Skeletal muscle tissue (tissue), 7 donors: ENCODE measurements around the genes HECW2, COQ10B, HSPD1 and KCTD18.

- PRO-cap, 3 experiments, result no peak in any of the 3 experiments
- RAMPAGE, long total RNA, result no peak
- RRBS, 2 experiments, result no CpG with 5 or more reads among the region's 10 CpGs
These were observed 2.4 kb downstream of the SLC39A10 start for GRCh38 chr2:195659072-195660248.

GRCh38 chr2:196230056-196230583 is 58.7 kb upstream of the STK17B start:
- PRO-cap, 3 experiments, result no peak in any of the 3 experiments
- RAMPAGE, long total RNA, result no peak
- RRBS, 2 experiments, result no CpG with 5 or more reads among the region's 7 CpGs

GRCh38 chr2:196259838-196260573 is 88.6 kb upstream of the STK17B start:
- PRO-cap, 3 experiments, result no peak in any of the 3 experiments
- RAMPAGE, long total RNA, result no peak
- RRBS, 2 experiments, result no CpG with 5 or more reads among the region's 5 CpGs

GRCh38 chr2:196593341-196593957 is at the start of gene HECW2:
Gene HECW2 (minus strand): TSS chr2:196593554.
- PRO-cap, 3 experiments, result no peak in any of the 3 experiments
- RAMPAGE, long total RNA, result no peak
- RRBS, 2 experiments, result 2% methylated on average over 25 of the region's 62 CpGs

DNA sequence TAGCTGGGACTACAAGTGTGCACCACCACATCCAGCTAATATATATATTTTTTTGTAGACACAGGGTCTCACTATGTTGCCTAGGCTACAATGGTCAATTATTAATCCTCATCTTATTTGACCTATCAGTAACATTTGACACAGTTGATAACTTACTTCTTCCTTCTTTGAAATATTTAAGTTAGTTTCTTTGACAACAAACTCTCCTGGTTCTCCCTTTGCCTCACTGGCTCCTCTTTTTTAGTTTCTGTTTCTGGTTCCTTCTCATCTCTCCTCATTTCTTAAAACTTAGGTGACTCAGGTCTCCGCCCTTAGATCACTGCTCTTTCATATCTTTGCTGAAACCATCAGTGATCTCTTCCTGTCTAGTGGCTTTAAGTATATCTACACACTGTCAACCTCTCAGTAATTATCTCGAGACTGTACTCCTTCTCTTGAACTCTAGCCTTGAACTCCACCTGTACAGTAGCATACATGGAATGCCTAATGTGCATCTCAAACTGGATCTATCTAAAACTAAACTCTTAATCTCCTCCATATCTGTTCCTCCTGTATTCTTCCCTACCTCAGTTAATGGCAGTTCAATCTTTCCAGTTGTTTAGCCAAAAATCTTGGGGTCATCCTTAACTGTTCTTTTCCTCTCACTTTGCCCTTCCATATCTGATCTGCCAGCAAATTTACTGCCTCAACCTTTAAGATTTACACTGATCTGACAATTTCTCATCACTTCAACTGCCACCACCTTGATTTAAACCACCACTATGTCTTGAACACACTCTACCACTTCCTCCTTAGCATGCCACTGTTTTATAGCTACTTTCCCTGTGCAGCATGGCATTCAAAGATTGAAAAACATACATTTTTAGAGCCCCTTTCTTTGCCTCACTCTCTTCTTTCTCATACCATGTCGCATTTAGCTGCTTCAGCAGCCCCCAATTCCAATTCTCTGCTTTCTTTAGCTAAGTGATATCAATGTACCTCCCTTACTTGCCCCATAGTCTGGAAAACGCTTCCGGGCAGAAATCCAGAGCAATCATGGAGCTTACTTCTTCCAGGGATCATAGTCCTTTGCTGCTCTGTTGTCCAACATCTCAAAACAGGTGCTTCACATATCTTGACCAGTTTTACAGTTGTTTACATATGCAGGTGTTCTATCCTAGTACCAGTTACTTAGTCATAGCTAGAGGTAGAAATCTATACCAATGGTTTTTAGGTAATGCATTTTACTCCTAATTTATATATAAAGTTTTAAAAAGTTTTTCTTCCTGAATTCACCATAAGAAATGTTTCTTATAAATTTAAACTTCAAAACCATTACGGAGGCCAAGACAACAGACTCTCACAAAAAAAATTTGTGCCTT is 11.1 kb downstream of the PGAP1 start:
- PRO-cap, 3 experiments, result no peak in any of the 3 experiments
- RAMPAGE, long total RNA, result no peak
- RRBS, 2 experiments, result no CpG with 5 or more reads among the region's 6 CpGs

DNA sequence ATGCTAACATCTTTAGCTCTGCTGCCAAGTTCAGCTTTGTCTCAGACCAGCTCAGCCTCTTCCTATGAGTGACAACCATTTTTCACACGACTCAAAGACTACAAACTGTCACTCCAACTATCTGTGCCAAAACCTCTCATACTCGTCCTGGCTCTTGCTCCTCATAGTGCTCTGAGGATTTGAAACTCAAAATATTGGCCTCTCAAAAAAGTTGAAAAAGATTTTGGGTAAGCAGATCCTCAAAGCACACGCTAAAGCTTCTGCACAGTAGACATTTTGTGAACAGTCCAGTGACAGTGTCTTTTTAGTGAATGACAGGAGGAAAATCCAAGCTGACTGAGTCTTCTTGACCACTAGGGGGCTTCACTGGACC is 85.4 kb upstream of the PGAP1 start:
- PRO-cap, 3 experiments, result no peak in any of the 3 experiments
- RAMPAGE, long total RNA, result no peak
- RRBS, 2 experiments, result no CpG with 5 or more reads among the region's 3 CpGs

DNA sequence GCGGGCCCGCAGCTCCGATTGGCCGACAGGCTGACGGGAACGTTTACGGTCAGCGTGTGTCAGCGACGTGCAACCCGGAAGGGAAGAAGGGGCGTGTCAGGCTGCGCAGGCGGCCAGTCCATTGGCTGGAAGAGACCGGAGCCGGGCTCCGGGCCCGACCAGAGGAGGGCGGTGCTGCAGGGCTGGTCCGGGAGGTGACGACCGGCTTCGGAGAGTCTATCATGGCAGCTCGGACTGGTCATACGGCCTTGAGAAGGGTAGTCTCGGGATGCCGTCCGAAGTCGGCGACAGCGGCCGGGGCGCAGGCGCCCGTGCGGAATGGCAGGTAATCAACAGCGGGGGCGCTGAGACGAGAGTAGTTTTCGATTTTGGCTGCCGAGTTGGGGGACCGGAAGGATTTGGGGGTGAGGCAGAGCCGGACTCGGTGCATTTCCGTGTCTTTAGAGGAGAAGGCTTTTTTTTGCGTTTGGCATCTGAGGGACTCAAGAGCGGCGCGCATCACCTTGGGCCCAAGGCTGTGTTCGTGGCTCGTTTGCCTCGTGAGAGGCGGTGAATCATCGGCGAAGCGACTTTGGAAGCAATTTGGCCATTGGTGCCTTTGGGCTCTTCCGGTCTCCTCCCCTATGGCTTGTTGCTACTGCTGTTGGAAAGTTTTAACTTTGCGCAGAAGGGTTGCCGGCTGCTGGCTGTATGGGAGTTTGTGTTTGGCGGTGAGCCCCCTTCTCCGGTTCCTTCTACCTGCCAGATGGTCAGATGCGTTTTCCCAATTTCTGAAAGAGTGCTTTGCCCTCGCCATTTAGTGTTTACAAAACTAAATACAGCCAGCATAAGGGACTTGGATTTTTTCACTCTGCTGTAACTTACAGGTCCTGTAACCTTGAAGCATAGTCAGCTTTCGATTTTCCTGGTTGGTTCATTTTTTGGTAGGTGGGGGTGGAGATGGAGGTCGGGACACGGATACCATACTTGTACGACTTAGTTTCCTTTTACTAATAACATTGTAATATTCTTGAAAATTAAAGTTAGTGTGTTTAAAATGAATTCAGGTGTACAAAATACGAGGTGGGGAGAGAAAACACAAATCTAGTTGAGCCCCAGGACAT is at the start of gene COQ10B:
Gene COQ10B (plus strand): TSS at position 213 of the 1,103 bp plus-strand sequence.
- PRO-cap, 3 experiments, result peak in 3 of 3 experiments; most common plus-strand start position 213 of the sequence (in 2); most common minus-strand start position 534 of the sequence (in 2)
- RAMPAGE, long total RNA, result start-site peak on the plus strand centred at position 202 of the sequence, 27 bp wide, 278 and 89 reads in 2 replicates
- RRBS, 2 experiments, result 2% methylated on average over 30 of the region's 68 CpGs

- PRO-cap, 3 experiments, result peak in 3 of 3 experiments; most common plus-strand start chr2:197500125 (in 2); most common minus-strand start chr2:197499835 (in 3)
- RAMPAGE, long total RNA, result start-site peak on the minus strand at chr2:197499834-197499874, 576 and 498 reads in 2 replicates; start-site peak on the plus strand at chr2:197500279-197500416, 1,778 and 643 reads in 2 replicates
- RRBS, 2 experiments, result 1 to 2% methylated on average over 24 of the region's 91 CpGs
These were observed at the start of gene HSPD1 for GRCh38 chr2:197499683-197500501. Gene HSPD1 (minus strand): TSS chr2:197499840.

- PRO-cap, 3 experiments, result no peak in any of the 3 experiments
- RAMPAGE, long total RNA, result no peak
- RRBS, 2 experiments, result no CpG with 5 or more reads among the region's 3 CpGs
These were observed 1.2 kb upstream of the MOB4 start for GRCh38 chr2:197514715-197515091.

- PRO-cap, 3 experiments, result peak in 3 of 3 experiments; most common minus-strand start chr2:197705198 (in 1)
- RAMPAGE, long total RNA, result no peak
- RRBS, 2 experiments, result under 1 to 2% methylated on average over 12 of the region's 28 CpGs
These were observed 156 bp upstream of the MARS2 start for GRCh38 chr2:197705103-197705323.

- PRO-cap, 3 experiments, result no peak in any of the 3 experiments
- RAMPAGE, long total RNA, result no peak
- RRBS, 2 experiments, result no CpG with 5 or more reads among the region's 6 CpGs
These were observed 33.5 kb downstream of the PLCL1 start for GRCh38 chr2:197837865-197838345.

GRCh38 chr2:199411125-199411792 is 46.5 kb downstream of the SATB2 start:
- PRO-cap, 3 experiments, result no peak in any of the 3 experiments
- RAMPAGE, long total RNA, result no peak
- RRBS, 2 experiments, result no CpG with 5 or more reads among the region's 4 CpGs

GRCh38 chr2:199418863-199419510 is 38.8 kb downstream of the SATB2 start:
- PRO-cap, 3 experiments, result no peak in any of the 3 experiments
- RAMPAGE, long total RNA, result no peak
- RRBS, 2 experiments, result no CpG with 5 or more reads among the region's 6 CpGs

GRCh38 chr2:199441371-199442172 is 16.2 kb downstream of the SATB2 start:
- PRO-cap, 3 experiments, result no peak in any of the 3 experiments
- RAMPAGE, long total RNA, result no peak
- RRBS, 2 experiments, result no CpG with 5 or more reads among the region's 7 CpGs

DNA sequence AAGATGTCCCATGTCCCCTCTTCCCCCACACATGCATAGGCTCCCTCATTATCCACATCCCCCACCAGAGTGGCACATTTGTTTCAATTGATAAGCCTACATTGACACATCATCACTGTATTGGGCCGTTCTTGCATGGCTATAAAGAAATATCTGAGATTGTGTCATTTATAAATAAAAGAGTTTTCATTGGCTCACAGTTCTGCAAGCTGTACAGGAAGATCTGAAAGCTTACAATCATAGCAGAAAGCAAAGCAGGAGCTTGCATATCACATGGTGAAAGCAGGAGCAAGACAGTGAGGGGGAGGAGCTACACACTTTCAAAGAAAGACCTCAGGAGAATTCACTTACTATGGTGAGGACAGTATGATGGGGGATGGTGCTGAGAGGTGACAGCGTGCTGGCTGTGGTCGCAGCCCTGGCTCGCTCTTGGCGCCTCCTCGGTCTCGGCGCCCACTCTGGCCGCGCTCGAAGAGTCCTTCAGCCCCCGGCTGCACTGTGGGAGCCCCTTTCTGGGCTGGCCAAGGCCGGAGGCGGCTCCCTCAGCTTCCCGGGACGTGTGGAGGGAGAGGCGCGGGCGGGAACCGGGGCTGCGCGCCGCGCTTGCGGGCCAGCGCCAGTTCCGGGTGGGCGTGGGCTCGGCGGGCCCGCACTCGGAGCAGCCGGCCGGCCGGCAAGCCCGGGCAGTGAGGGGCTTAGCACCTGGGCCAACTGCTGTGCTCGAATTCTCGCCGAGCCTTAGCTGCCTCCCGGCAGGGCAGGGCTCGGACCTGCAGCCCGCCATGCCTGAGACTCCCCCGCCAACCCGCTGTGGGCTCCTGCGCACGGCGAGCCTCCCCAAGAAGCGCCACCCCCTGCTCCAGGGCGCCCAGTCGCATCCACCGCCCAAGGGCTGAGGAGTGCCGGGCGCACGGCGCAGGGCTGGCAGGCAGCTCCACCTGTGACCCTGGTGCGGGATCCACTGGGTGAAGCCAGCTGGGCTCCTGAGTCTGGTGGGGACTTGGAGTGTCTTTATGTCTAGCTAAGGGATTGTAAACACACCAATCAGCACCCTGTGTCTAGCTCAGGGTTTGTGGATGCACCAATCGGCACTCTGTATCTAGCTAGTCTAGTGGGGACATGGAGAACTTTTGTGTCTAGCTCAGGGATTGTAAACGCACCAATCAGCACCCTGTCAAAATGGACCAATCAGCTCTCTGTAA is 131.9 kb upstream of the SPATS2L start:
- PRO-cap, 3 experiments, result no peak in any of the 3 experiments
- RAMPAGE, long total RNA, result no peak
- RRBS, 2 experiments, result 91 to 96% methylated on average over 1 of the region's 58 CpGs

DNA sequence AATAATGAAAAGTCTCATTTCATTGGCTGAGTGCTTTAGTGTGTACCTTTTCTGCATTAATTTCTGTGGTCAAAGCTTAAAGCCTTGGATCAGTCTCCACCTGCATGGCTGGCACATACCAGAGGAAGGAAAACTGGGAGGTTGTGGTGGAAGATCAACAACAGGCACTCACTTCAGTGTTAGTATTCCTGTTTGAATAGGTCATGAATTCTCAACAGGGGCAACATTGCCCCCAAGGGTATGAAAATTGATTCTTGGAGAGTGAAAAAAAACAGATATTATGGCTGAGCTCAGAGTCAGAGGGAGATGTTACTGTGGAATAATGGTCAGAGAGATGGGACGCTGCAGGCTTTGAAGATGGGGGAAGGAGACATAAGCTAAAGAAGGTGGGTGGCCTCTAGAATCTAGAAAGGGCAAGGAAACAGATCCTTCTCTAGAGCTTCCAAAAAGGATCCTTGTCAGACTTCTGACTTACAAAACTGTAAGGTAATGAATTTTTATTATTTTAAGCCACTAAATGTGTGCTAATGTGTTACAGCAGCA is 57.3 kb downstream of the SPATS2L start:
- PRO-cap, 3 experiments, result no peak in any of the 3 experiments
- RAMPAGE, long total RNA, result no peak
- RRBS, 2 experiments, result no CpG with 5 or more reads among the region's 1 CpG

DNA sequence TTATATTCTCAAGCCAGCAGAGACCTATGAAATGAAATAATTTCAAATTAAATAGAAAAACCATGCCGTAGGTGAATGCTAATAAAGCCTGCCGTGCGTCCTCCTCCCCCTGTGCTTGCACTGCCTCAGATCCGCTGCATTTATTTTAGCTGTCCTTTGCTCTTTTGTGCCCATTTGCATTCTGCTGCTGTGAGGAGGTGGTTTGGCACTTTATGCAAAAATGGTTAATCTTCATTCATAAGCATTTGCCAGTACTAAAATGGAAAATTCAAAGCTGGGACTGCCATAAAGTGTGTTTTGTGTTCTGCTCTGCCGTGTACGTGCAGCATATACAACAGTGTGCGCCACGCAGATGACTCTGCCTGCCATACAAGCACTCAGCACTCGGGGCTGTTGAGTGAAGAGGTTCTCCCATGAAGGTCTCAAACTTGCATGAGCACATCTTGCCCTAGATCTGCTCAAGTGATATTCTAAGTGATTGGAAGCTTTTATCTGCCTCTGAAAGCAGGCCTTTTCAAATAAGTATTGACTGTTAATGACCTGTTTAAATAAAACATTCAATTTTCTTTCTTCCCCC is 73.6 kb downstream of the SPATS2L start:
- PRO-cap, 3 experiments, result no peak in any of the 3 experiments
- RAMPAGE, long total RNA, result no peak
- RRBS, 2 experiments, result no CpG with 5 or more reads among the region's 9 CpGs

DNA sequence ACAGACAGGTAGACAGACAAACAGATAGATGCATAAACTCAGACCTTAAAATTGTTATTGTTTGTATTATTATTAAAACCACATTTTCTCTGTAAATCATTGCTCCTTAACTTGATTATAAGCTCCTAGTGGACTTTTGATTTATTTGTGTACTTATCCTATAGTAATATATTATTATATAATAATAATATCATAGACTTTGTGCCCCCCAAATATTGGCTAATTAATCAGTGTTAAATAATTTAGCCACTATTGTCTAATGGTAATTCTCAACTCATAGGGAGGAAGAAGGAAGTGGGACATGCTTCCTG is 90.9 kb downstream of the SPATS2L start:
- PRO-cap, 3 experiments, result no peak in any of the 3 experiments
- RAMPAGE, long total RNA, result no peak

GRCh38 chr2:200509569-200510384 is at the start of gene KCTD18:
Gene KCTD18 (minus strand): TSS chr2:200510068.
- PRO-cap, 3 experiments, result peak in 3 of 3 experiments; most common plus-strand start chr2:200510216 (in 1); most common minus-strand start chr2:200510068 (in 3)
- RAMPAGE, long total RNA, result no peak
- RRBS, 2 experiments, result 1 to 2% methylated on average over 56 of the region's 79 CpGs

GRCh38 chr2:200523476-200523983 is 2.5 kb upstream of the SGO2 start:
- PRO-cap, 3 experiments, result no peak in any of the 3 experiments
- RAMPAGE, long total RNA, result no peak
- RRBS, 2 experiments, result no CpG with 5 or more reads among the region's 3 CpGs